Measurements from ENCODE around the genes CYP21A2, ATF6B, NOTCH4 and BTNL2.

DNA sequence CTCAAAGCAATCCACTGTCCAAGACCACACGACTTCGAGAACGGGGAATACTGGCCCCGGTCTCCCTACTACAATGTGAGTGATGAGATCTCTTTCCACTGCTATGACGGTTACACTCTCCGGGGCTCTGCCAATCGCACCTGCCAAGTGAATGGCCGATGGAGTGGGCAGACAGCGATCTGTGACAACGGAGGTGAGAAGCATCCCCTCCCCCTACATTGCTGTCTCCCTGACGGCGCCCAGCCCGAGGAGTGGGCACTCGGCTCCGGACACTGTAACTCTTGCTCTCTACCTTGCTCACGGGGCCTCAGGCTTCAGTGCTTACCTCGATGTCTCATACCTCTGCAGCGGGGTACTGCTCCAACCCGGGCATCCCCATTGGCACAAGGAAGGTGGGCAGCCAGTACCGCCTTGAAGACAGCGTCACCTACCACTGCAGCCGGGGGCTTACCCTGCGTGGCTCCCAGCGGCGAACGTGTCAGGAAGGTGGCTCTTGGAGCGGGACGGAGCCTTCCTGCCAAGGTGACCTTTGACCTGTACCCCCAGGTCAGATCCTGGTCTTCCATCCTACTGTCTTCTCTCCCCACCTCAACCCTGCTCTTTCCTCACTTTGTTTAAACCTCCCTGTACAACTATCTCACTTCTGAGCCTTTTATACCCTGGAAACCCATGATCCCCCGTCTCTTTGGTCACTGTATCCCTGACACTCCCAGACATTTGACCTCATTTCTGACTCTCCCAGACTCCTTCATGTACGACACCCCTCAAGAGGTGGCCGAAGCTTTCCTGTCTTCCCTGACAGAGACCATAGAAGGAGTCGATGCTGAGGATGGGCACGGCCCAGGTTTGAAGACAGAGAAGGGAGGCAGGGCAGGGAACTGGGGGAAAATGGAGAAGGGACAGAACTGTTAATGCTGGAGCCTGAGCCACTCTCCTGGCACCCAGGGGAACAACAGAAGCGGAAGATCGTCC, 1.4 kb downstream of the CFB start:
- PRO-cap, 7 experiments: peak in 1 of 7 experiments; most common minus-strand start position 279 of the sequence (in 1)

GRCh38 chr6:32037882-32039125, at the start of gene CYP21A2:
TSS of gene CYP21A2 (plus strand) at chr6:32038415.
- PRO-cap, 7 experiments: no peak in any of the 7 experiments

GRCh38 chr6:32070494-32071452, 32.6 kb downstream of the CYP21A2 start:
- PRO-cap, 7 experiments: no peak in any of the 7 experiments

GRCh38 chr6:32082721-32083602, 26.2 kb downstream of the TNXB start:
- PRO-cap, 7 experiments: no peak in any of the 7 experiments

DNA sequence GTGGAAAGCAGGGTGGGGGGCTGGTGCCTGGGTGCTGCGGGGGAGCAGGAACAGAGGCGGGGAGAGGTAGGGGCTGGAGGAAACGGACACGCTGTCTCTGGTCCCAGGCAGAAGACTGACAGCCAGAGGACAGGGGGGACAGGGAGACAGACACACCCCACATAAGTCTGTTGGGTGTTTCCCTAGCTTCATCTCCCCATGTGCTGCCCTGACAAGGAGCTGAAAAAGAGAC, 1.0 kb upstream of the TNXB start:
- PRO-cap, 7 experiments: no peak in any of the 7 experiments

- PRO-cap, 7 experiments: no peak in any of the 7 experiments
Observed at GRCh38 chr6:32117547-32118246, 8.6 kb upstream of the TNXB start.

DNA sequence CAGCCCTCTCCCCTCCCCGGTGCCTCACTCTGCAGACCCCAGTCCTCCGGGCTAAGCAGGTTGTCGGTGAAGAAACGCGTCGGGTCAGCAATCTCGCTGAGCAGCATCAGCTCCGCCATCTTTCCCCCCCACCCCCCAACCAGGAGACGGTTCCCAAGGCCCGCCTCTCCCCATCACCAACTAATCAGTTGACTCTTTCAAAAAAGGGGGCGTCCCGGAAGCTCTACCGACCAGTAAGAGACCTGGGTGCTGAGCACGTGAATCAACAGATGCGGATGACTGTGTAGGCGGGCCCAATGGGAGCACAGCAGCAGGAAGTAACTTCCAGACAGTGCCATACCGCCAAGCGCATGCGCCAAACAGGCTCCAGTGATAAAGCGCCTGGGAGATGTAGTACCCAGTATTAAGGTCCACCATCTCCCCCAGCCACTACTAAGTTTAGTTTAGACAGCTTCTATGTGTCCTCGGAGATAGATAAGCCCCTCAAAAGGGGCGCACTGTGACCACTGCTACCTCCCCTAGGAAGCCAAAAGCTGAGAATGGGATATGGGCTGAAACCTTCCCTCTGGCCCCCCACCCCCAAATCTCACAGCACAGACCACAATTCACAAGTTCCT, at the start of gene ATF6B:
Gene ATF6B (minus strand): TSS at position 158 of the 617 bp plus-strand sequence.
- PRO-cap, 7 experiments: peak in 7 of 7 experiments; most common plus-strand start position 372 of the sequence (in 3); most common minus-strand start position 140 of the sequence (in 7)

DNA sequence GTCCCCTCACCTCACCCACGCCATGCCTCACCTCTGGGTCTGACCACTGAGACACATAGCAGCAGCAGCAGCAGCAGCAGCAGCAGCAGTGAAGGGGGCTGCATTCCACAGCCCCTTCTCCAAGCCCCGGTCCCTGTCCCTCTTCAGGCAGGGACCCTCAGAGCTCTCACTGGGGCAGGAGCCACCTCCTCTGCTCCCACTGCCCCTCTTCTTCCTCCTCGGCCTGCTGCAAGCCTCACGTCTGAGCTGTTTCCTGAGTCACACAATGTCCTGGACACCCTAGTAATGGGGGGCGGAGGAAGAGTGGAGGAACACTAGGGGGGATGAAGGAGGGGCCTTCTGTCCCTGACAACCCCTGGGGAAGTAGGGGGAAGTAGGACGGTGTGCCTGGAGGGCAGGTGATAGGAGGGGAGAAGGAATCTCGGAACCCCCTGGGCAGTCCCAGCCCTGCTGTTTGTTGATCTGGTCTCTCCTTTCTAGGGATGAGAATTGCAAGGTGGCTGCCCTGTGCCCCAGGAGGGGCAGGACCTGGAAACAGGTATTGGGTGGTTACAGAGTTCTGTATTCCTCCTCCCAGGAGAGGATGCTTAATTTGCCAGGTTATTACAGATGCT, at the start of gene NOTCH4:
Gene NOTCH4 (minus strand): TSS at position 243 of the 614 bp plus-strand sequence.
- PRO-cap, 7 experiments: no peak in any of the 7 experiments

- PRO-cap, 7 experiments: no peak in any of the 7 experiments
Observed at GRCh38 chr6:32407094-32407337, at the start of gene BTNL2. TSS of gene BTNL2 (minus strand) at chr6:32407181.

DNA sequence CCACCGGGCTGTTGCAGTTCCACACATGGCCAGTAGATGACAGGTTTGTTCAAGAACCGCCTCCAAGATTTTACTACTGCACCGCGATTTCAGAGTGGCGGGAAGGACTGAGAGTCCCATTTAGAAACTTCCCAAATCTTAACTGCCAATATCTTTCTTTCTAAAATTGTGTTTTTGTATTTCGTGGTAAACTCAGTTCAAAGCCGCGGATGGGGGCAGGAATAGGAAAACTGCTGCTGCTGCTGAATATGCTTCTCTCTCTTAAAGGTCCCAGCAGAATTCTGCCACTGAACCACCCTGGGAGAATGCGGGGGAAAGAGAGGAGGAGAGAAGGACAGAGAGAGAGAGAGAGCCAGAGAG, 8.6 kb upstream of the BTNL2 start:
- PRO-cap, 7 experiments: no peak in any of the 7 experiments

DNA sequence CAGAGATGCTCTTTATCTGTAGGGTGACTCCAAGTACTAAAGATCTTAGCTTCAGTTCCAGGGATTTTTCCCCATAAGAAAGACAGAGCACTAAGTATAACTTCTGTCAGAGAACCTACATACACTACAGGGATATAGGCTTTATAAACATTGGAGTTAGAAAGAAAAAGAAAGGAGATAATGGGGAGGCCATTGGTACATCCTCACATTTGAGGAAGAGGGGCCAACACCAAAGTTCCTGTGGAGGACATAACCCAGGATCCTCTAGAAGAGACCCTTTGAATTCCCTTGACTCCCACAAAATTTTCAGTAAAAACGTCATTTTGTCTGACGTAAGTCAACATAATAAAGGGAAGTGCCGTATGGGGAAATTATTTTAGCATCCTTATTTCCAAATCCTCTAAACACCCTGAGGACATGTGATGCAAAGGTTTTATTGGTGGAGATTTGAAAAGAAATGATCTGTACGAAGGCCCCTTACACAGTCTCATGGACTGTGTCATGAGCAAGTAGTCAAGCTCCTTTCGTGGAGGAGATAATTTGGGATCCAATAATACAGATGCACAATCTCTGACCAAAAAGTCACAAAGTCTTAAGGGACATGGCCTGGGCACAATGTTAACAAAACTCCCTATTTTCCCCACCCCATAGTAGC, 33.2 kb downstream of the HLA-DRA start:
- PRO-cap, 7 experiments: no peak in any of the 7 experiments

DNA sequence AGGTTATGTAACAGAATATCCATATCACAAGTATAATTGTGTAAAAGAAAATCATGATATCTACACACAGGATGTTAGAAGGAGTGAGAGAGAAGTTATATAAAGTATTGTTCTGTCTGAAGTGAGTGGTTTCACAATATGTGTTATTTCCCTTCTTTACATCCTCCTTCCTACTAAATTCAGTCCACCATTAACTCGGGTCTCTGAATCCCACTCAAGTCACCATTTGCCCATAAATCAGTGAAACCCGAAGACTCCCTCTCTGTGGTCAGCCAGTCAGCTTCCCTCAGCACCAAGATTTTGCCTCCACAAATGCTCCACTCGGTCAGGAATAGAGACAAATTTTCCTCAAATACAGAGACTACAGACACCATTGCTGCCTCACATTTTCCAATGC, 740 bp downstream of the HLA-DQB1 start:
- PRO-cap, 7 experiments: no peak in any of the 7 experiments

GRCh38 chr6:32845039-32845995, 1.5 kb upstream of the PSMB8 start:
- PRO-cap, 7 experiments: peak in 2 of 7 experiments; most common plus-strand start chr6:32845257 (in 1); most common minus-strand start chr6:32845196 (in 2)

DNA sequence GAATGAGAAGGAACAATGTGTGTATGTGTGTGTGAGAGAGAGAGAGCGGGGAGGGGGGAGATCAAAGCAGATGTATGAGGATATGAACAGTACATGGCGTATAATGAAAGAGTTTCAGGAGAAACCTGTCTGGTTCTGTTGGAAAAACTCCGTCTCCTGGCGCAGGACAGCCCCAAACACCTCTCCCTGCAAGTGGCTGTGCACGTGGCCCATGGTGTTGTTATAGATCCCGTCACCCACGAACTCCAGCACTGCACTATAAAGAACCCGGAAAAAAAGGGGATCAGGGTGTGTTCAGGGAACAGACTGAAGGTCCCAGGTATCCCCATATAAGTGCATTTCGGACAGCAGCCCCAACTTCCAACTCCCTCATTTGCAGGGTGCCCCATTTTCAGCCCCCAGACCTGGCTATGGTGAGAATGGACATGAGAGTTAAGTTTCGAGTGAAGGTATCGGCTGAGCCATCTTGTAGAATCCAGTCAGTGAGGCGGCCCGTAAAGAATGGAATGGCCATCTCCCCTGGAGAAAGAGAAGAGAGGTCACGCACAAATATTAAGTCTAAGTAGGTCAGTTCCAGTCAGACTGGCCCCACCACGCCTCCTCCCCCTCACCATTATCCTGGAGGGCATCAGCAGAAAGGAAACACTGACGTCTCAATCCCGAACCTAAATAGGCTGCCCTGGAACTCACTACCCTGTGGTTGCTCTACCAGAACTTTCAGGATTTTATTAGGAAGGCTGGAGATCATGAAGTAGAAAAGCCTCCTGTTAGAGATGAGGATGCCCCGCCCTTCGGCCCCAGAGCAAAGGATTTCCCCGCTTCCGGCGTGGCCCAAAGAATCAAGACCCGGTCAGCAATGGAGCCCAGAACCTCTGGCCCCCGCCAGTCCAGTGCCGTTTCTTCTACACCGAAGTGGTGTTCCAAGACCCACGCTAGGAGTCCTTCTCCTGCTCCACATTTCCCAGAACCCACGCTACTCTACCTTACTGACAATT, 1.2 kb downstream of the TAP1 start:
- PRO-cap, 7 experiments: peak in 1 of 7 experiments; most common plus-strand start position 834 of the sequence (in 1); most common minus-strand start position 612 of the sequence (in 1)

- PRO-cap, 7 experiments: peak in 7 of 7 experiments; most common plus-strand start chr6:32853205 (in 3); most common minus-strand start chr6:32853213 (in 6)
Observed at GRCh38 chr6:32852979-32853367, 531 bp downstream of the TAP1 start.

DNA sequence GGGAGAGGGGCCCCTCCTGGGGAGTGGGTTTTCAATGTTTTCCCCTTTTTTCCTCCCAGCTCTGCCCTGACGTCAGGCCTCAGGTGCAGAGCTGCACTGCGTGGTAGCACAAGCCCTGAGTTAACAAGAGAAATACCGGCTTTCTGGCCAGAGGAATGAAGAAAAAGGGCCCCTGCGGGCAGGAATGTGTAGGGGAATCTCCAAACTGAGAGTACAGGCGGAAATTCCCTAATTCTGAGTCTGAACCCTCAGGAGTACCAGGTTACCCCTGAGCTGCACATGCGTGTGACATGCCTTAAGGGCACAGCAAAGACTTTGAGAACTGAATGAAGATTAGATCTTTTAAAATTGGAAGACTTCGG, 7.1 kb downstream of the PSMB9 start:
- PRO-cap, 7 experiments: no peak in any of the 7 experiments

GRCh38 chr6:32895089-32895381, 41.0 kb downstream of the PSMB9 start:
- PRO-cap, 7 experiments: no peak in any of the 7 experiments

- PRO-cap, 7 experiments: no peak in any of the 7 experiments
Observed at GRCh38 chr6:32943923-32944290, 3.1 kb upstream of the HLA-DMB start.

GRCh38 chr6:32970097-32970542, 1.7 kb downstream of the BRD2 start:
- PRO-cap, 7 experiments: peak in 5 of 7 experiments; most common plus-strand start chr6:32970418 (in 5); most common minus-strand start chr6:32970123 (in 1)

DNA sequence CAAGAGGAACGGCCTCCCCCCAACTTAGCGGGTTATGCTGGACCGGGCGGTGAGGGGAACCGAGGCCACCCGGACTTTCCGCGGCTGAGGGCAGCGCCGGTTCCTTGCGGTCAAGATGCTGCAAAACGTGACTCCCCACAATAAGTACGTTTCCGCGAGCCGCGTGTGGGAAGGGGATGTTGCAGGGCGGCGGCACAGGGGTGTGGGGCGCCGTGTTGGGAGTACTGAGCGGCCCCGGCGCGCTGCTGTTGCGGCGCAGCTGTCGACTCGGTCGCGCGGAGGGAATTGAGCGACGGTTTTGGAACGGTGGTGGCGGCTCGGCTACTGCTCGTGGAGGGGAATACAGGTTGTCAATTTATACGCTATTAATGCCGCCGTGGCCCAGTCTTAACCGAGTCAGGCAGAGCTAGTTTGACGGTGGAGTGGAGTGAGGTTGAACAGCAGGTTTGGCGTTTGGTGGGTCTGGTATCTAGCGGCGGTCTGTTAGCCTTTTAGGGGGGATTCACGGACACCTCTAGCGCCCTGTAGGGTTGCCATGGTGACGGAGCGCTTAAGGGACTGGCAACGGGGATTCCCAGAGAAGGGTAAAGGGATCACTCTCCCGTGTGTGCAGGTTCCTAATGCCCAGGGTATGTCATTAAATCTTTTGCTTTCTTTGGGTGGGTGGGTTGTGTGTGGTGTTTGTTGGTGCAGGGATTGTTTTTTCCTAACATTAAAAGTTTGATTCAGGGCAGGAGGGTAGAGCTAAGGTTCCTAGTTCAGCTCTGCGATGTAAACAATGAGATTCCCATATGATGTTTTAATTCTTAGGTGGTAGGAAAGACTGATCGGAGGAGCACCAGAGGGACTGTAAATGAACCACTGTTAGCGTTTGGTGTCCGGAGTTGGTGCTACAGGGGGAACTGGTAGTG, 4.6 kb downstream of the BRD2 start:
- PRO-cap, 7 experiments: peak in 7 of 7 experiments; most common plus-strand start position 195 of the sequence (in 5); most common minus-strand start position 482 of the sequence (in 7)

All from T-cell (primary cell).